BE2C (cell line): ENCODE measurements around a stretch of chr4.

- RRBS: 73% methylated on average over 10 of the region's 77 CpGs
Observed at GRCh38 chr4:39446583-39447698, 11.8 kb downstream of the RPL9 start.

DNA sequence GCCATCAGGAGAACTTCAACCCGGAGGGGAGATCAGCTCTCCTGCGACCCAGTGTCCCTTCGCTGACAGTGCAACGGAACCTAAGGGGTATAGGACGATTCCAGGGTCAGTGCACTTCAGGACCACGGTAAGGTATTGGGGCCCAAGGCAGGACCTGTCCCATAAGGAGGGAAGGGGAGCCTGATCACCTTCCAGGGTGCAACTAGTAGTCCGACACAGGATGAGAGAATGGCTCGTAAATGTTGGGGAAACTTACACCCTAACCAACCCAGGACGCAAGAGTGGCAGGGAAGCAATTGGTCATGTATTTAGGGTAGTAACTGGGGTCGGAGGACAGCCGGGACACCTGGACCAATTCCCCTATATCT lies 26.4 kb downstream of the LIAS start:
- RRBS: 100% methylated on average over 1 of the region's 11 CpGs

GRCh38 chr4:39613070-39613740 lies 25.5 kb downstream of the SMIM14 start:
- RRBS: no CpG with 5 or more reads among the region's 2 CpGs

DNA sequence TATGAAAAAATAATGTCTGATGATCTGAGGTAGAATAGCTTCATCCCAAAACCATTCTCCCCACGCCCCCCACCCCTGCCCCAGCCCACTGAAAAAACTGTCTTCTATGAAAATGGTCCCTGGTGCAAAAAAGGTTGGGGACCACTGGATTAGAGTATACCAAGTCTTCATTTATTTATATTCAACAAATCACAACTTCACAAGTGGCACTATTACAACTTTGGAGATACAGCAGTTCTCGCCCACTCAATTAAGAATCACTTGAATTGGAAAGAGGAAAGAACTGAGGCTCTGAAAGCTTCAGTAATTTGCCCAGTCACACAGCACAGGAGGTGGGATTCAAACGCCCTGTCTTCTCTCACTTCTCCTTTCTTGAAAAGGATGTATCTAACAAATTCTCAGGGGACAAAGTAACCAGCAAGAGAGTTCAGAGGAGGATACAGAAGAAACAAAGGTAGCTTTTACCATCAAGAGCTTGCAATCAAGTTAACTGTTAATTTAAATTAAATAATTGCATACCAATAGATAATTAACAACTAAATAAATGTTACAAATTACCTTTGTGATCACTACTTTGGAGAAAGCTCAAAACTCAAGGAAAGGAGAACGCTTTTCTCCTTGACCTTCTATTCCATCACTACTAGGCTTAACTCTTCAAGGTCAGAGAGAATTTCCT lies 12.4 kb downstream of the SMIM14 start:
- RRBS: no CpG with 5 or more reads among the region's 4 CpGs

DNA sequence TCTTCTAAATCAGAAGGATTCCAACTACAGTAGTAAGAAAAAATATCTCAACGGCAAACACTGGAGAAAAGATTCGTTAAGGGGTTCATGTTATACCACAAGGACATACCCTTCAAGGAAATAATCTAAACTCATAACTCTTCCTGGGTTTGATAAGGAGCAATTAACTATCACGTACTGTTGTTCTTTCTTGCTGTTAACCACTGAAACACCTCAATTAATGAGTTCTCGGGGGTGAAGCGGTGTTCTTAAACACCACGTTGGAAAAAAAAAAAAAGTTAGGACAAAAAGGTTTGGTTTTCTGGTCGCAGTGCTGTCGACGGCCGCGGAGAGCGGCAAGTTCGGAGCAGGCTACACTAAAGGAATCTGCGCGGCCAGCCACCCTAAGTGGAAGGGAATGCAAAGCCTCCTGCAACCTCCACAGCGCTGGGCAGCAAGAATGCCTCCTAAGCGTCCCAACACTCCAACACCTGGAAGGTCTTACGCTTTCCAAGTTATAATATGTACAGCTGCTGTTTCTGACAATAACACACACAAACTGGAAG lies 1.3 kb downstream of the SMIM14 start:
- RRBS: no CpG with 5 or more reads among the region's 18 CpGs

DNA sequence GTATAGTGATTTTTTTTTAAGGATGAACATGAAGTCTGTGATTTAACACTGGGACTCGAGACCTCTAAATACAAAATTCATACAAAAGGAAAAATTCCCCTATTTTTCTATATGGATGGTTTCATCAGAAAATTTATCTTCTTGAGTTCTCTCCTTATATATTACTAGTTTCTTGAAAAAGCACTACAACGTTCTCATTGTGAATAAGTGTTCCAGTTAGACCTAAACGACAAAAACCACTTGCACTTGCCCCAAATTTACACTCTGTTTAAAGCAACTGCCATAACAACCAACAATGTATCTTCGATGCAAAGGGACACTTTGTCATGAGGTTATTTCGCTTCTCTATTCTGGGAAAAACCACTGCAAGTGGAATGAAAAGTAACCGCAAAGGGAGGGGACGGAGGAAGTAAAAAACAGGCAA lies 1.4 kb upstream of the N4BP2 start:
- RRBS: no CpG with 5 or more reads among the region's 7 CpGs

DNA sequence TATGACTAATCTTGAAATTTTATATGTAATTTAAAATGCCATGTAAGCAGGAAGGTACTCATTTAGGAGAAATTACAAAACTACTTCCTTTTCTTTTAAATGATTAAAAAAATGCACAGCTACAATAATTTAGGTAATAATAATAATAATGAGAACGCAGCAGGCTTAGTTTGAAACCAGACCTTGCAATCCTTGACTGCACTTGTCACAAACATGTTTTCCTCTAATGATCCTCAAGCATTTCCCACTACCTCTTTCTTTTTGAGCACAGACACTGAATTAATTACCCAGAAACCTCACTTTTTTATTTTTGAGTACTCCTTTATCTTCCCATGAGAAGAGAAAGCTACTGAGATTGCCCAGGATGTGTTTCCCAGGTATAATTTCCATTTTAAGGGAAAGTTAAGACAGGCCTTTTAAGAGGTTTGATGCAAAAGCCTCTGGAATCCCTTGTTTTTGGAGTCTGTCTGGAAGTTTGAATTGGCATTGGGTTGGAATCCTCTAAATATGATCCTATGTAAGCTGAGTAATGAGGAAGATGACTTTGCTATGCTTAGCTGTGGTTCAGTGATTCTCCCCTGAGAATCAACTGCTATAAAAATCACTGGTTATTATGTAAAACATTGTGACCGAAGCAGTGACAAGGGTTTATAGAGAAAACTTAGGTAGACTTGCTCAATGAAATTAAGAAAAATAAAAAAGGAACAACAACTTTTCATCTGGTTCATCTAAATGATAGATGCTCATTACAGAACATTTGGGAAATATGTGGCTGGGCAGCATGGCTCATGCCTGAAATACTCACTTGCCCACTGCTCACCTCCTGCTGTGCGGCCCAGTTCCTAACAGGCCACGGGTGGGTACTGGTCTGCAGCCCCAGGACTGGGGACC lies 10.9 kb upstream of the RHOH start:
- RRBS: no CpG with 5 or more reads among the region's 4 CpGs

DNA sequence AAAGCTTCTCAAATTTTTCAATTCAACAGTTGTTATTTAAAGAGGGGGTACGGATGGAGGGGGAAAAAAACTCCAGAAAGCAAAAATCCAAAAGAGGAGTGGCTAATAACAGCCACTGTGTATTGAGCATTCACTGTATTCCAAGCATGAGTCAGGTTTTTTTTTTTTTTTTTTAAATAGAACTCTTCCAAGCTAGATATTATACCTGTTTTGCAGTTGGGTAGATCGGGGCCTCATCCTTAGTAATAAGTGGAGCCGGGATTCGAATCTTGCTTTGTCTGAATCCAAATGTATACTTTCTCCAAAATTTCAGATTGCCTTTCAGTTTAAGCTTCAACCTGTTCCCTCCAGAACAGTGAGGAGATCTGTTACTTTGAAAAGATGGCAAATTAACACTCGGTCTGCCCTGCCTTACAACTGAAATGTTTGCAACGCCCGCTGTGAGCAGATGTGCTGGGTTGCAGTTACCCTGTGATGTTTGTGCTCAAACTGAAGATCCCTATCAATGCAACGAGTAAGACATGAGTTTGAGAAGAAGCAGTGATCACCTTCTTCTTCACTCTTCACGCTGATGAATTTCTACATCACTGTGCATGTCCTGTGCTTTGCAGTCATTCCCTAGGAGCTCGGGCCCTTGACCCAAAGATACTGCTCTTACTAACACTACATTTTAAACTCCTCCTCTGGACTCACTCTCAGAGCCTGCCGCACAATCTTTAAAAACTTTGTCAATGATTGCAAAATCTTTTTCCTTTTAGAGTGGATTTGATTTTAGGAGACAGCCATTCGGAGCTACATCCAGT lies 6.1 kb upstream of the RHOH start:
- RRBS: no CpG with 5 or more reads among the region's 12 CpGs

GRCh38 chr4:40197500-40198794 lies 1.1 kb downstream of the RHOH start:
- RRBS: no CpG with 5 or more reads among the region's 18 CpGs

DNA sequence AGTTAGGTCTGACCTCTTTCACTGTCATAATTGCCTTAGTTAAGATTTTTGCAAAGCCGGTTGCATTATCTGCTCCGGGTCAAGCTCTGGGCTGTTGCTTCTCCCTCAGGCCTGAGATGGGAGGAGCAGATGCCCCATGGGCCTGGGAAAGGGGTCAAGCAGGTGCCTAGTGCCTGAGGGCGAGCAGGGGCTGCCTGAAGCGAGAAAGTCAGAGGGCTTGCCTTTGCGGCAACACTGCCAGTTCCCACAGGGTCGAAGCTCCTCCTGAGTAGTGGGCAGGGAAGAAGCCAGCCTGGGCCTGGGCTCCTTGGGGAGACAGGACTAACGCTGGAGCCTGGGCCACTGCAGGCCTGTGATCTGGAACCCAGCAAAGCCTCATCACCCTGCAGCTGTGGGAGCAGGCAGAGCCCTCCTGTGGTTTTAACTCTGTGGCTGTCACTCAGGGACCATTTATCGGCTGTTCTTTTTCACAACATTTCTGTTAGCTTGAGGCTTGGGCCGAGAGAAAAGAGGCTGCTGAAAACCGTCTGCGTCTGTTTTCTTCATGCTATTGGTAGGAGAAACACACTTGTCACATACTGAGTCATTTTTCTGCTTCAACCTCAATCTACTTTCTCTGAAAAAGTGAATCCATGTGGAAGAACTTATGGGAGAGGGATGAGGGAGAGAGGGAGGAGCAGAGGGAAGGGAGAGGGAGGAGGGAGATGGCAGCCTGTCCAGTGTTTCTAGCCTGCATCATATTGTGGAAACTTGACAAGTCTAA lies 68.3 kb downstream of the RHOH start:
- RRBS: no CpG with 5 or more reads among the region's 11 CpGs

- RRBS: no CpG with 5 or more reads among the region's 11 CpGs
Observed at GRCh38 chr4:40305325-40306011, 29.7 kb upstream of the CHRNA9 start.

DNA sequence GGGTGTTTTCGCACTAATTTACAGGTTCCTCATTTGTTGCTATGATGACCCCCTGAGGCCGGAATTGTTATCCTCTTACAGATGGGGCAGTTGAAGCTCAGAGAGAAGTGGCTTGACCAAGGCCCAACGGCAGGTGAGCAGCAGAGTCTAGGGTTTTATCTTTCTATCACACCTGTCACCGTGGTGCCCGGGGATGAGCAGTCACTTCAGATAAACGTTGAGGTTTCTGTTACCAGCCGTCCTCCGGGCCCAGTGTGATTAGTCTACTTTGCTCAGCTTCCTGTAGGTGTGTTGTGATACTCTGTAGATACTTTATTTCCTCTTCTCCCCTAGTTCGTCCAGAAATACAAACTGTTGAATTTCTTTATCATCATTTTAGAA lies 26.9 kb upstream of the CHRNA9 start:
- RRBS: no CpG with 5 or more reads among the region's 9 CpGs

DNA sequence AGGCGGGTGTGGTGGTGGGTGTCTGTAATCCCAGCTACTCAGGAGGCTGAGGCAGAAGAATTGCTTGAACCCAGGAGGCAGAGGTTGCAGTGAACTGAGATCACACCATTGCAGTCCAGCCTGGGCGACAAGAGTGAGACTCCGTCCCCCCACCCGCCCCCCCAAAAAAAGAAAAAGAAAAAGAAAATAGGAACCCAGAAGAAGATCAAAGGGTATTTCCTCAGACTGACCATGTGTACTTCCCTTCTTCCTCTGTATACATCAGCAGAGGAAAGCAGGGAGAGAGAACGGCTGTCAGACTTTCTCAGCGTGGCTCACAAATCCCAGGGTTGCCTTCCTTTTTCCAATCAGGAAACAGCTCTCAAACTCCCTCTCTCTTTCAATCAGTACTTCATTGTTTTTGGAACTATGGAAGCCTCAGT lies 59.0 kb downstream of the CHRNA9 start:
- RRBS: no CpG with 5 or more reads among the region's 6 CpGs

DNA sequence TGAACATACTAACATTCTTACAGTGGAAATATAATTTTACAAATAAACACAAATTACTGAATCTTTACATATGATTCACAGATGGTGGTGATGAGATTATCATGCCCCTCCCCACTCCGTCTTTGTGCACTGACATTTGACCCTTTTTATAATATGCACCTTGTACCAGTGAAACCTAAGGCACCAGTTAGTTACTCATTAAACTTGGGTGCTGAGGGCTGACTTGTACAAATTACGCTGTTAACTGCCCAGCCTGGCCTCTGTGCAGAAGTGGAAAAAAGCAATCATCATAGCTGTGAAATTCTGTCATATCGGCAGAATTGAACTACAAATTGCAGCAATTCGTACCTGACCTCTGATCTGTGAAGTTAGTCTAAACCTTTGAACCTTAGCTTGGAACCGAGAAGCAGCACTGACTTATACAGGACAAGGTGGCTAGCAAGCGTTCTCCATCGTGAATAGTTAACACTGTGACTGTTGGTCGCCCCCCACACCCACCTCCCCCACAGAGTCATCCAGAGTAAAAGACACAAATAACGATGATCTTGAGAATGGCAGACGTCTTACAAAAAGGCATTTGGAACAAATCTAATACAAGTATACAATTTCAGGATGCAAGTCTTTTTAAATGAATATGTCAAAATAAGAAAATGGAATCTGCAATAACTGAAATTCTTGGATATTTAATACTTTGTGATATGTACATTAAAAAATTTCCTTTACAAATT lies 138.9 kb downstream of the CHRNA9 start:
- RRBS: no CpG with 5 or more reads among the region's 10 CpGs

GRCh38 chr4:40553898-40554548 lies 75.6 kb downstream of the RBM47 start:
- RRBS: no CpG with 5 or more reads among the region's 14 CpGs

GRCh38 chr4:40576899-40577636 lies 52.6 kb downstream of the RBM47 start:
- RRBS: no CpG with 5 or more reads among the region's 7 CpGs

DNA sequence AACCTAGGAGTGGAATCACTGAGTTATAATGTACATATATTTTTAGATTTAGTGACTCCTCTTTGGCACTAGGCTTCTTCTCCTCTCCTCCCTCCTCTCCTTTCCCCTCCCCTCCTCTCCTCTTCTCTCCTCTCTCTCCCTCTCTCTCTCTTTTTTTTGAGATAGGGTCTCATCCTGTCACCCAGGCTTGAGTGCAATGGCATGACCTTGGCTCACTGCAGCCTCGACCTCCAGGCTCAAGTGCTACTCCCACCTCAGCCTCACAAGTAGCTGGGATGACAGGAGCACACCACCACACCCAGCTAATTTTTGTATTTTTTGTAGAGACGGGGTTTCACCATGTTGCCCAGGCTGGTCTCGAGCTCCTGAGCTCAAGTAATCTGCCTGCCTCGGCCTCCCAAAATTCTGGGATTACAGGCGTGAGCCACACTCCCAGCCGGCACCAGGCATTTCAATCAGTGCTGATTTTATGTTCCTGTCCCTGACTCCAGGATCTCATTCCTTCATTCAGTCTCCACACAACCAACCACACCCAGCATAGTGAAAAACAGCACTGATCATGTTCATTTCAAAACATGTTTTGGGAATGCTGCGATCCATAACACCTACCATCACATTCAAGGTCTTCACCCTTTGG lies 26.1 kb downstream of the RBM47 start:
- RRBS: no CpG with 5 or more reads among the region's 7 CpGs

DNA sequence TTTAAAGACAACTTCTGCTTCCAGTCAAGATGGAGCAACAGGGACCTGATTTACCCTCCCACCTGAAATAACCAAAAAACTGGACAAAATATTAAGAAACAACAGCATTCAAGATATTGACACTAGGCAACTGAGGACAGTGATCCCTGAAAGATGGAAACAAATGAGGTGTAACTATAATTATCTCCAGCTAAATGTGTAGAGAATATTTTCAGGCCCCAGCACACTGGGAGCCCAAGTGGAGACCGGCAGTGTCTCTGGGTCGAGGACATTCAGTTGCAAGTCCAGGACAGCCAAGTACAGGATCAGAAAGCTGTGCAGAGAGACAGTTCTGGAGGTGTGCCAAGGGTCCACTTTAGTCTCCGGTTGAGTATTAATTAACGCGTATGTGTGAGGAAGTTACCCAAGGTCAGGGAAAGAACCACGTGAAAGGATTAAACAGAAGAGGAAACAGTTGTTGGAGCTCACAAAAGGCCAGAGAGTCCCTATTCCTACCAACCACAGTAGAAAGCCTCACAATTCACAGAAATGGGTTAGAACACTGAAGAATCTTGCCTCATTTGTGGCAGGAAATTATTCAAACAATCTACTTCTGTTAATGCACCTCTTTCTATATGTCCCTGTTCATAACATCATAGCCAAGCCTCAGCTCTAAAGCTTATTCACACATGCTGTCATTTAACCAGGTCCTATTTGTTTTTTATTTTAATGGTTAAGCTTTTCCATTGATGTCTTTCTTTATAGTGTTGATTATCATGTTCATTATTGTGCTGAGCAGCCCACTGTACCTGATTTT lies 18.0 kb upstream of the NSUN7 start:
- RRBS: 14% methylated on average over 2 of the region's 6 CpGs

GRCh38 chr4:40918407-40918875 lies 168.7 kb downstream of the NSUN7 start:
- RRBS: no CpG with 5 or more reads among the region's 5 CpGs